SK-MEL-5 (cell line): ENCODE data around the genes POC5 and F2RL2.

RAMPAGE:
- cytosol, long total RNA = no peak
- long total RNA = no peak
- nucleus, long total RNA = no peak
Observed at GRCh38 chr5:74966614-74967250, 85.6 kb downstream of the GCNT4 start.

DNA sequence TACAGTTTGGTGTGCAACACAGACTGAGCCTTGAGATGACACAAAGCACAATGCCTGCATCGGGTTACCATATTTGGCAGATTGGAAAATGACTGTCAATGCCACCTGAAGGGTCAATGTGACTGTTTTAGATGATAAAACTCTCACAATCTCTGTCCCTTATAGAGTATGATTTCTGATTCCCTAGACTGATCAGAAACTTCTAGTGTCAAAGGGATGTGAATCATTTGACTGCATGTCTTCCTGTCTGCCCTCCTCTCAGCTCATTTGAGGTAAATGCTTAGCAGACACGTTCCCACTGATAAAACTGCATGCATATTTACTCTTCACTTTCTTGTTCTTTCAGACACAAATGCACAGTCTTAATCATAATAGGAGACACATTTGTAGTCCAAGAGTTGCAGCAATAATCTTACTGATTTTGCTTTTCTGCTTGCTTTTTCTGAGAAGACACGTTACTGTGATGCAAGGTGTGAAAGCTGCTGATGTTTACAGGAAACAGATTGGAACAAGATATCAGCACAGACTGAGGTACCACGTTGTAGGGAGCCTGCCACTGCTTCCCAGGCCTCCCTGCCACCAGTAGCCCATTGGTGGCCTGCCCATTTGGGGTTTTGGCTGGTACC, 77.8 kb downstream of the GCNT4 start:
RAMPAGE:
- cytosol, long total RNA = no peak
- long total RNA = no peak
- nucleus, long total RNA = no peak

DNA sequence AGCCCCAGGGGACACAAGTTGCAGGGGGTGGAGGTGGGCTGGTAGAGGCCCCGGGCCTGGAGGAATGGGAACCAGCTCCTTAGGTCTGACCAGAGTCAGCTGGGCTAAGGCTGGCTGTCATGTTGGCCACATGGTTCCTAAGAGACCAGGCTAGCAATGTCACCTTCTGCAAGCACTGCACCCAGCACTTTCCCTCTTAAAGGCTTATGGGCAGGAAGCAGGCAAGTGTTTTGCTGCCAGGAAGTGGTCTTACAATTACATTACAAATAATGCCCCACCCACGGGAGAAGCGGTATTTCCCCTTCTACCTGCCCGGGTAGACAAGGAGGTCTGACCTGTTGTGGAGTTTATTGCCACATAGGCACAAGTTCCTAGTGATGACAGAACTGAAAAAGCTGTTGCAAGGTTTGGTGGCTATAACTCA, 18.0 kb downstream of the GCNT4 start:
RAMPAGE:
- cytosol, long total RNA = no peak
- long total RNA = no peak
- nucleus, long total RNA = no peak

RAMPAGE:
- cytosol, long total RNA = no peak
- long total RNA = no peak
- nucleus, long total RNA = no peak
Observed at GRCh38 chr5:75048362-75048860, 3.9 kb downstream of the GCNT4 start.

DNA sequence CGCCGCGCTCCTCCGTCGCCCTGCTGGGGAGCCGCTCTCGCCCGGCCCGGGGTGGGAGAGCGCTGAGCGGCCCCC, 1.1 kb upstream of the GCNT4 start:
RAMPAGE:
- cytosol, long total RNA = no peak
- long total RNA = no peak
- nucleus, long total RNA = no peak

GRCh38 chr5:75053702-75054739, 1.7 kb upstream of the GCNT4 start:
RAMPAGE:
- cytosol, long total RNA = no peak
- long total RNA = no peak
- nucleus, long total RNA = no peak

DNA sequence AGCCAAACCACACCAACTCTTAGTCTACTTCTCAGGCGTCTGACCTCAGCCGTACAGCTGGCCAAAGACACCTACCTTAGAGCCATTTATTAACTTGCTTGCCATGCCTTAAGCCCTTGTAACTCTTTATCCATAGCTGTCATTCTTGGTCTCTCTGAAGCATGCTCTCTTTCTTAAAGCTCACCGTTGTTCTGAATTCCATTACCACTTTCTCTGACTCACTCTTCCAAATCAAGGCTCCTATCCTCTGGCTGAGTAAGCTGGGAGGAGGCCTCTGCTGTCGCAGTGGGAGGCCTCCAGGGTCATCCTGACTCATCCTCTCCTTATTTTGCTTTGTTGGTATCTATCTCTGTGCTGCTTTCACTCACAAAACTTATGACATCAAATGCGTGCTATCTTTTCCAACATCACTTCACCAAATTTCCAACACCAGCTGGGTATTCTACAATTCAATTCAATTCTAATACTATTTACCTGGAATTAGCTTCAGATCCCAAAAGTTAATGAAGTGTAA, 16.1 kb upstream of the HMGCR start:
RAMPAGE:
- cytosol, long total RNA = no peak
- long total RNA = no peak
- nucleus, long total RNA = no peak

DNA sequence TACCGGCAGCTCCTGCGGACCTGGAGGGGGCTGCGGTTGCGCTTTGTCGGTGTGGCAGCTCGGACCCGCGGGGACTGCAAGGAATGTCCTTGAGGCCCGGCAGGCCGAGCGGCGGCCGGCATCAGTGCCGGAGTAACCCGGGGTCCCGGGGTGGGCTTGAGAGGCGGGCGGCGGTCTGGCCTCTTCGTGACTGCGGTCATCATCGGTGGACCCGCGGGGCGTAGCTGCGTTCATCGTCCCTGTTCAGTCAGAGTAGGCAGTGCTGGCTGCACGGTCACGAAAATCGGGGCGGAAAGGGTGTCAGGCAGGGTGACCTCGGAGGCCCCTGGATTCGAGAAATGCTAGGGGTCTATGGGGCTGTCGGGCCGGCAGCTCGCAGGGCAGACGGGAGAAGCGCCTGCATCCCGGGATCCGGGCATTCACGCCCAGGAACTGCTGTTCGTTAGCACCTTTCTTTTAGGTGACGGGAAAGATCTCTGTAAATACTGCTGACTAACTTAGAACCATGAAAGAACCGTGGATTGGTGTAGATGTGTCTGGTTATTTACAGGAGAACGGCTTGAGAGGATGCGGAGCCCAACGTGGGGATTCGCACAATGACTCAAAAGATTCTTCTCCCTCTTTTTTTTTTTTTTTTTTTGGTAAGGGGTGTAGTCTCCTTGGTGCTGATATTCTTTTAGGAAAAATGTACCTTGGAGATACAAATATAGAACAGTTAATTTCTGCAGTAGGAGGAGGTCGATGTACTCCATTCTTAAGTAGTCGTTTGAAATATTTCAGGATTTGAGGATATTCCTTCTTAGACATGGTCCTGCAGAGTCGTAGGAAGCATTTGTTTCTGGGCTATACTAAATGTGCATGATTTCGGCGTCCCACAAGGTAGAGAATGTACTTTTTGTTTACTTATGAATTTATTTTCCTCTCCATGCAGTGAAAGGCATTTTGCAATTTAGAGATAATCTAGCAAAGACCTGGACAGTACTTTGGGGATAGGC, 702 bp downstream of the HMGCR start:
RAMPAGE:
- cytosol, long total RNA = no peak
- long total RNA = no peak
- nucleus, long total RNA = no peak

GRCh38 chr5:75338622-75339328, 1.8 kb downstream of the HMGCR start:
RAMPAGE:
- cytosol, long total RNA = no peak
- long total RNA = no peak
- nucleus, long total RNA = no peak

DNA sequence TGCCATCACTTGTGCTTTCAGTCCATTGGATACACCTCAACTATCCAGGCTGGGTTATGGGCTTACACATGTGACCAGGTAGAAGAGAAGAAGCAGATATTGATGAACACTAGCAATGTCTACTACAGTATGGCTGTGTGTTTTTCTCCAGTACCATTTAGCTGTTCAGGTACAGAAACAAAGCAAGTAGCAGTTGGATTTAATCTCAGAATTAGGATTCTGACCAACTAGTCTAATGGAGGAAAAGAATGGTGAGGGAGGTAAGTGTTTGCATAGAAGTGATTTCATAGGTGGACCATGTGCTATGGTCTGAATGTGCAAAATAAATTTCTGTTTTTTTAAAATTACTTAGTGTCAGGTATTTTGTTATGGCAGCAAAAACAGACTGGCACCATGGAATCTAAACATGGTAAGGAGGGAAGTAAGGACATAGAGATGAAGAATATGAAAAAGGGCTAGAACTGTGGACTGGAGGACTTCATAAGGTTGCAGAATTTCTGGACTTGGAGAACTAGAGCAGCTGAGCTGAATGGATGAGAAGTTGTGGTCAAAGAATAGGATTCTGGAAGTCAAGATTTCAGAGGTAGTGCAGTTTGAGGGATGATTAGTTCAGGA, 3.5 kb downstream of the ANKDD1B start:
RAMPAGE:
- cytosol, long total RNA = no peak
- long total RNA = no peak
- nucleus, long total RNA = no peak

DNA sequence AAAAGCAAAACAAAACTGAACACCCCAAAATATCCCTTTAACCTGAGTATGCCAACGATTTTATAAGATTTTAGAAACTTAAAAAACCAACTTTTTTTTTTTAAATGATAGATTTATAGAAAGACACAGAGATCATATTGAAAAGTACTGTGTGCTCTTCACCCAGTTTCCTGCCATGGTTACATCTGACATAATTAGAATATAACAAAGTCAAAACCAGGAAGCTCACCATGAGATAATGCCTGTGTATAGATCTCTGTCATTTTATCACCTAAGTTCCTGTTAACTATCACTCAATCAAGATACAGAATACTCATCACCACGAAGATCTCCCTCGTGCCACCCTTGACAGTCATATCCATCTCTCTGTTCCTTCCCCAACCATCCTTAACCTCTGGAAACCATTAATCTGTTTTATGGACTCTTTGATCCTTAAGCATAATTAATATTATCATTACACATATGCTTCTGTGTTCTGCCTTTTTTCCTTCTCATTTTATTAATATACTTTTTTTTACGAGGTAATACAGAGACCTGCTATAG, 39.1 kb downstream of the POC5 start:
RAMPAGE:
- cytosol, long total RNA = no peak
- long total RNA = no peak
- nucleus, long total RNA = no peak

DNA sequence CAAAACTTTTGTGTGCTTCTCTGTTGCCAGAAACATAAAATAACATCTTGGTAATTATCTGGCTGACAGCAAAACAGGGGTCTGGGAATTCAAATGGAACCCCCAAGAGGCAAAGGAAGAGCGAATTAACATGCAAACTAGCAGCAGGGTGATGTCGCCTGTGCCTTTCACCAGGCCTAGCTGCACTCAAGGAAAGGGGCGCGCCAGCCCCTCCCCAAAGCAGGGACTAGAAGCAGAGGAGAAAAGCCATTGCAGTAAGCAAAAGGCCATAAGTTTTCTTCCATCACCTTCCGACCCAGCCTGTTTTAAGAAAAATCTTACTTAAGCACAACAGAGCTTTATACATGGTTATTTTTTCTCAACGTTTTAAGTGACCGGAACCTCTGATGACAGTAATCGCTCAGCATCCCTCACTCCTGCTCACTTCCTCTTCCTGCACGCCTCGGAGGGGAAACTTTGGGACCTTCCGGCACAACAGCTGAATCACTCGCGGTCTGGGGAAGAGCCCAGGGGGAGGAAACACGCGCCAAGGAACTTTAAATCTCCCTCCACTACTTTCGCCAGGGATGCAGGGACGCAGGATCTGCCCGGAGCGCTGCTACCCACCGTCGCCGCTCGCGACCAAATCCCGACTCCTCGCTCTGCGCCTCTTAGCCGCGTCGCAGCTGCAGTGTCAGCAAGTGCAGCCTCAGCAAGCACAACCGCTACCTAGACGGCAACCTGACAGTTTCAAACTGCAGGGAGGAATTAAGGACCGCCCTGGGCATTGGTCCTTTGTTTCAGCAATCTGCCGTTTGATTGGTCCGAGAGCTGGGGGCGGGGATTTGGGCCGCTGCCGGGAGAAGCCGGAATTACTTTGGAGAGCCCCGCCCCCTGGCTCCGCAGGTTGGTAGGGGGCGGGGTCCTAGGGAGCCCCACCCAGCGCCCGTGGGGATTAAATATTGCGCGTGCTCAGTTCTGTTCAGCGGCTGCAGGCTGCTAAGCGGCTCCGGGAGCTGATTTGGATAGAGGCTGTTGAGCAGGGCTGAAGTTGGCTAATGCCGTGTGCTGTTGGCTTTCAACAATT, at the start of gene POC5:
POC5 (minus strand) TSS at position 738 of the 1,066 bp plus-strand sequence.
RAMPAGE:
- cytosol, long total RNA = start-site peak on the minus strand centred at position 704 of the sequence, 59 bp wide, 117 and 238 reads in 2 replicates; start-site peak on the plus strand centred at position 969 of the sequence, 23 bp wide, 6 and 11 reads in 2 replicates
- long total RNA = start-site peak on the minus strand centred at position 699 of the sequence, 65 bp wide, 59 and 180 reads in 2 replicates
- nucleus, long total RNA = no peak

RAMPAGE:
- cytosol, long total RNA = no peak
- long total RNA = no peak
- nucleus, long total RNA = no peak
Observed at GRCh38 chr5:76337929-76338618, 65.0 kb upstream of the IQGAP2 start.

GRCh38 chr5:76402252-76402847, 735 bp upstream of the IQGAP2 start:
RAMPAGE:
- cytosol, long total RNA = no peak
- long total RNA = no peak
- nucleus, long total RNA = no peak

DNA sequence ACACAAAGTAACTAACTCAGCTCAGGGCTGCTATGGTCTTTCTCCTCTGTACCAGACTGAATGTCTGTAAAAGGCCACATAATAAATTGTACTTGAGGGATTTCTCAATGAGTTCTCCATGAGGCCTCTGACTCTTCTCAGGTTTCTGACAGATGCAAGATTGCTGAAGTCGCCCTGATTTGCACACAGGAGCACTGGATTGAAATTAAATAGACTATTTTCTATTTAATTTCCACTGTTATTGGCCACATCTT, 2.9 kb downstream of the IQGAP2 start:
RAMPAGE:
- cytosol, long total RNA = no peak
- long total RNA = no peak
- nucleus, long total RNA = no peak

RAMPAGE:
- cytosol, long total RNA = no peak
- long total RNA = no peak
- nucleus, long total RNA = no peak
Observed at GRCh38 chr5:76475753-76476696, 72.9 kb downstream of the IQGAP2 start.

DNA sequence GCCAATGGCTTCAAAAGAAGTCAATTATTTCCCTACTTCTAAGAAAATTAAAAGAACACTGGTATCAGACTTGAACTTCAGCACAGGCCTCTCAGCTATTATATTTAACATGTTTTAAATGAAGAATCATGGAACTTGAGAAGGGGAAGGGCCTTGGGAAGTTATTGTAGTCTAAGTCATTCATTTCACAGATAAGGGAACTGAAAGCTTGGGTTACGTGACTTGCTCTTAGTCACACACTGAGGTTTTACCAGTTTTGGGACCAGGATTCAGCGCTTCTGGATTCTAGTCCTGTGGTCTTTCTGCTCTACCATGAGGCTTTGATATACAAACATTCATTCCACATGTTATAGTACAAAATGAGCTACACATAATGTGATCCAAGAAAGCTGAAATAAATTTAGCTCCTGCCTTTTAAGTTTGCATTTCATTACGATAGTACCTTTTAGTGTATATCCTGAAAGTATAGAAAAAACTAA, 41.0 kb downstream of the F2RL2 start:
RAMPAGE:
- cytosol, long total RNA = no peak
- long total RNA = no peak
- nucleus, long total RNA = no peak

DNA sequence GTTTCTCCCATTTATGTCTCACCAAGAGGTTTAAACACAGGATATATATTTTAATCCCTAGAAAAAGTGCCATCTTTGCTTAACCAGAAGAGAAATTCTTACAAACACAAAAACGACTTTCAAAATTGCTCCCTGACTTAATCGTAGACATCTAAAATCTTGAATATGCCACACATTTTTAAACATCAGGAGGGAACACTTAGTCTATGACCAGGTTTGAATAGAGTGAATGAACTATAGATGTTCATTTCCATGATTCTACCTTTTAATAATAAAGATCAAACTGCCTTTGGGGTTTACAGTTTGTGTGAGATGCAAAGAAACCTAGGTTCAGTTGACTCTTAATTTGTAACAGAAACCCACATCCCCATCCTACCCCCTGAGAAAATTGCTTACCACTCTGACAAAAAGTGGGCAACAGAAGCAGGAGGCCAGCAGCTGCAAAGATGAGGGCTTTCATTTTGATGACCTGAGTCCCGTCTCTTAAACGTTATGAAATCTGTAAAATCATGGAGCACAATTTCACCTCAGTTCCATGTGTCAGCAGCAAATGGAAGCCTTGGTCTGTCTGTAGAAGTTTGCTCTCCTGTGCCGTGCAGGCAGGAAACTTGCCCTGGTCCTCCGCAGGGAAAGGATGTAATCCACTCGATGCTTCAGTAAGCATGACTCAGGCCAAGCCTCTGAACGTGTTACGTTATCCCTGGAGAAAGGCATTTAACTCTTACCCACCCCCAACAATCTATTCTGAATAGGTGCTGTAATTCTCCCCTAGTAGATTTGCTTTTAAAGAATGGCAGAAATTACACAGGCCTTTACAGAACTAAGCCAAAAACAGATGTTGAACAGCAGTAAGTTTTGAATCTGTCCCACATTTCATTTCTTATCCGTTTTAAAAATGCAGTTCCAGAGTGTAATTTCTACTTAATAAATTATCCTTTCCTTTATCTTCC, at the start of gene F2RL2:
F2RL2 (minus strand) TSS at position 633 of the 950 bp plus-strand sequence.
RAMPAGE:
- cytosol, long total RNA = no peak
- long total RNA = no peak
- nucleus, long total RNA = no peak

DNA sequence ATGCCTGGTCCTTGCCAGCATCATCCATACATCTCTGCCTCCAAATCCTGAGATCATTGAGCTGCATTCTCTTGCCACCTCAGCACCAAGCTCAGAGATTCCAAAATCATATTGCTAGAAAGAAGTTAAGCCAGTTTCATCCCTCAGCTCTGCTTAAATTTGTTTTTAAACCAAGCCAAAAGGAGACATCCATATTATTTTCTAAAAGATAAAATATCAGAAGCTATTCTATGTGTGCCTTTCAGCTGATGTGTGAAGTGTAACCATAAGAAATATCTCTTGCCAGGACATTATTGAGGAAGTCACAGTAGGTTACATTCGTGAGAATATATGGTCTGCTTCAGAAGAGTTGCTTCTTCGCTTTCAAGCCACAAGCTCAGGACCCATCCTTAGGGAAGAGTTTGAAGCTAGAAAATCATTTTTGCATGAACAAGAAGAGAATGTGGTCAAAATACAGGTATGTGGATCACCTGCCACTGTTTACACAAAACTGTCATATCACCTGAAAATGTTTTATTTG, 17.5 kb upstream of the F2RL2 start:
RAMPAGE:
- cytosol, long total RNA = no peak
- long total RNA = no peak
- nucleus, long total RNA = no peak

DNA sequence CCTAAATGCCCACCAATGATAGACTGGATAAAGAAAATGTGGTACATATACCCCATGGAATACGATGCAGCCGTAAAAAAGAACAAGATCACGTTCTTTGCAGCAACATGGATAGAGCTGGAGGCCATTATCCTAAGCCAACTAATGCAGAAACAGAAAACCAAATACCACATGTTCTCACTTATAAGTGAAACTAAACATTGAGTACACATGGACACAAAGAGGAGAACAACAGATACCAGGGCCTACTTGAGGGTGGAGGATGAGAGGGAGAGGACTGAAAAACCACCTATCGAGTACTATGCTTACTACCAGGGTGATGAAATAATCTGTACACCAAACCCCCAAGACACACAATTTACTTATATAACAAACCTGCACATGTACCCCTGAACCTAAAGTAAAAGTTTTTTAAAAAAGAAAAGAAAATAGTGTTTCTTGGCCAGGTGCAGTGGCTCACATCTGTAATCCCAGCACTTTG, 25.6 kb downstream of the F2R start:
RAMPAGE:
- cytosol, long total RNA = no peak
- long total RNA = no peak
- nucleus, long total RNA = no peak